ENCODE data around the genes DHTKD1, CAMK1D and FRMD4A.

DNA sequence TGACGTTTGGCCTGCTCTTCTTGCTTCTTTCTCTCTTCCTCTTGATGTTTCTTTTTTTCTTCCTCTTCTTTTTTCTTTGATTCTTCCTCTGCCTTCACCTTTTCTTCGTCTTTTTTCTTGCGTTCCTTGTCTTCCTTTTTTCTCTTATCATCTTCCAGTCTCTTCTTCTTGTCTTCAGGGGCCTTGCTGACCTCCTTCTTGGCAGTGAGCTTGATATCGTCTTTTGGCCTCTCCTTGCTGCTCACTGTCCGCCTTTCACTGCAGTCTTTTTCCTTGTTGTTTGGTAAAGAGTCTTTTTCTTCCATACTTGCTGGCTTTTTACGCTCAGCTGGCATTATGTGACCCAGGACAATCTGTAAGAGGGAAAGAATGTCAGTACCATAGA, 7.5 kb downstream of the UPF2 start:
- RAMPAGE, long total RNA, result no peak
- RRBS, 2 experiments, result no CpG with 5 or more reads among the region's 6 CpGs
CAGE:
- cytosol, long polyA minus RNA, result start-site peak on the minus strand centred at position 224 of the sequence, 9 bp wide, 36 reads
- cytosol, long polyA plus RNA, result start-site peak on the minus strand centred at position 173 of the sequence, 164 bp wide, 118 and 117 reads in 2 replicates
- long polyA plus RNA, result start-site peak on the minus strand centred at position 216 of the sequence, 259 bp wide, 230 and 343 reads in 2 replicates
- nucleolus, long total RNA, result start-site peak on the minus strand centred at position 223 of the sequence, 267 bp wide, 166 reads
- nucleus, long polyA plus RNA, result no peak
- nucleus, long total RNA, result no peak

- RAMPAGE, long total RNA, result no peak
- RRBS, 2 experiments, result 1 to 2% methylated on average over 27 to 30 of the region's 58 CpGs
CAGE:
- cytosol, long polyA minus RNA, result start-site peak on the plus strand at chr10:12068965-12068976, 19 reads
- cytosol, long polyA plus RNA, result start-site peak on the plus strand at chr10:12068950-12069014, 478 and 393 reads in 2 replicates
- long polyA plus RNA, result start-site peak on the plus strand at chr10:12068957-12069030, 194 and 98 reads in 2 replicates
- nucleolus, long total RNA, result start-site peak on the plus strand at chr10:12068967-12069027, 136 reads
- nucleus, long polyA plus RNA, result start-site peak on the plus strand at chr10:12068993-12069013, 76 and 76 reads in 2 replicates
- nucleus, long total RNA, result no peak
Observed at GRCh38 chr10:12068344-12069140, at the start of gene DHTKD1. Gene DHTKD1 (plus strand): TSS chr10:12068954.

- RAMPAGE, long total RNA, result no peak
- RRBS, 2 experiments, result no CpG with 5 or more reads among the region's 9 CpGs
CAGE:
- cytosol, long polyA minus RNA, result no peak
- cytosol, long polyA plus RNA, result no peak
- long polyA plus RNA, result no peak
- nucleolus, long total RNA, result no peak
- nucleus, long polyA plus RNA, result no peak
- nucleus, long total RNA, result no peak
Observed at GRCh38 chr10:12149894-12150490, 20.5 kb downstream of the SEC61A2 start.

GRCh38 chr10:12181138-12181952, 14.3 kb downstream of the NUDT5 start:
- RAMPAGE, long total RNA, result no peak
- RRBS, 2 experiments, result 10 to 98% methylated on average over 6 of the region's 17 CpGs
CAGE:
- cytosol, long polyA minus RNA, result no peak
- cytosol, long polyA plus RNA, result no peak
- long polyA plus RNA, result no peak
- nucleolus, long total RNA, result no peak
- nucleus, long polyA plus RNA, result no peak
- nucleus, long total RNA, result no peak

DNA sequence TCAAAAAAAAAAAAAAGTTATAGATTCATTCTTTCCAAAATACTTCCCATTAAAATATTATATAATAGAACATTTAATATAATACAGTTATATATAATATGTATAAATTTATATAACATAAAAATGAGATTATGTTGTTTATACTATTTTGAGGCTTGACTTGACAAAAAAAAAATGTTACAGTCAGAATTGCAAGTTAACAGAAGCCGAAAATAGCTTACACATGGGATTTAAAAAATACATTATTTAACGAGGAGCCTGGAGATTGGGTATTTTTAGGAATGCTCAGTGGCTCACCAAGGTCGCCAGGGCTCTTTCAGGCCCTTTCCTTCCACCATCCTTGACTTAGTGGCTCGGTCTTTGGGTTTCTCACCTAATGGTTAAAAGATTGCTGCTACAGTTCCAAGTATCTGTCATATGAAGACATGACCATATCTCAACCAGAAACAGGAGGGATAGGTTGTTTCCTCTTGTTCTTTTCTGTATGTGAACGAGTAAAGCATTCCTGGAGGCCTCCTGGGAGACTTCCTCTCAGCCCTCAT, 25.1 kb downstream of the CDC123 start:
- RAMPAGE, long total RNA, result no peak
- RRBS, 2 experiments, result no CpG with 5 or more reads among the region's 5 CpGs
CAGE:
- cytosol, long polyA minus RNA, result no peak
- cytosol, long polyA plus RNA, result no peak
- long polyA plus RNA, result no peak
- nucleolus, long total RNA, result no peak
- nucleus, long polyA plus RNA, result no peak
- nucleus, long total RNA, result no peak

DNA sequence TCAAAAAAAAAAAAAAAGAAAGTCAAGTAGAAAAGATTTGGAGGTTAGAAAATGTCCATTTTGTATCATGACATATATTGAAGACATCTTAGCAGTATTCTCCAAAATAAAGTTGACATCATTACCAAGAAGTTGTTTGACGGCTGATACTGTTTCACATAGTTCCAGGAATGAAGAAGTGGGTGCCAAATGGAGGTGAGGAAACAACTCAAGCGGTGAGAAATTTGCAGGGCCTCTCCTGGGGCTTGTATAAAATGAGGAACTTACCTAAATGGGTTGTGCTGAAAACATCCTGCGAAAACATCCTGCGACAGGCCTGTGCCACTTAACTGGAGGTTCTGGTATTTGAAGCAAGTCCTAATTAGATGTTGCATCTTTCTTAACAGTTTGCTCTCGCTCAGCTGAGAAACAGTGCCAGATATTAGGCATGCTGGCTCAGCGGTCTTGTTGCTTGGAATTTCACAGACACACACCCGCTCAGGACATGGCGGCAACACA, 47.8 kb downstream of the CDC123 start:
- RAMPAGE, long total RNA, result no peak
- RRBS, 2 experiments, result no CpG with 5 or more reads among the region's 8 CpGs
CAGE:
- cytosol, long polyA minus RNA, result no peak
- cytosol, long polyA plus RNA, result no peak
- long polyA plus RNA, result no peak
- nucleolus, long total RNA, result no peak
- nucleus, long polyA plus RNA, result no peak
- nucleus, long total RNA, result no peak

DNA sequence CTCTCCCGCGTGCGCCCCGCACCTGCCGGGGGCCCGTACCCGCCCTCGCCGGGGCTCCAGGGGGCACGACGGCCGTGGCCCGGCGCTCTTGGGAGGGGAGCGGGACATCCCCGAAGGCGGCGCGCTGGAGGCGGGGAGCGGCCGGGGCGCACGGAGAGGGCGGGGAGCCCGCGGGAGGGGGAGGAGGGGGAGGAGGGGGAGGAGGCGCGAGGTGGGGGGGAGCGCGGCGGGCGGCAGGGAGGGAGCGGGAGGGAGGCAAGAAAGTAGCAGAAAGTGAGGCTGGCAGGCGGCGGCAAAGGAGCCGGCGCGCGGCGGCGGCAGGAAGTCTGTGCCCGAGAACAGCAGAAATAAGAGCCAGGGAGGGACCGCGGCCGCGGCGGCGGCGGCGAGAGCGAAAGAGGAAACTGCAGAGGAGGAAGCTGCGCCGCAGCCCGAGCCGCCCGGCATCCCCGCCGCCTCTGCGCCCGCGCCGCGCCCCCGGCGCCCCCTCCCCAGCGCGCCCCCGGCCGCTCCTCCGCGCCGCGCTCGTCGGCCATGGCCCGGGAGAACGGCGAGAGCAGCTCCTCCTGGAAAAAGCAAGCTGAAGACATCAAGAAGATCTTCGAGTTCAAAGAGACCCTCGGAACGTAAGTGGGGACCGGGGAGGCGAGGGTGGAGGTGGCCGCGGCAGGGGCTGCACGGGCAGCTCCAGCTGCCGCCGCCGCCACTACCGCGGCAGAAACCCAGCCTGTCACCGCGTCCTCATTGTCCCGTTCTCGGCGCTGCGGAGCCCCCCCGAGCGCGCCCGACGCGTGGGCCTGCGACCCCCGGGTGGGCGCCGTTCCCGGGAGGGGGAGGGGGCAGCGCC, at the start of gene CAMK1D:
Gene CAMK1D (plus strand): TSS at position 263 of the 847 bp plus-strand sequence.
- RAMPAGE, long total RNA, result no peak
- RRBS, 2 experiments, result under 1 to 2% methylated on average over 33 to 38 of the region's 110 CpGs
CAGE:
- cytosol, long polyA minus RNA, result start-site peak on the plus strand centred at position 381 of the sequence, 110 bp wide, 88 reads
- cytosol, long polyA plus RNA, result no peak
- long polyA plus RNA, result no peak
- nucleolus, long total RNA, result no peak
- nucleus, long polyA plus RNA, result no peak
- nucleus, long total RNA, result no peak

GRCh38 chr10:12405784-12406176, 56.4 kb downstream of the CAMK1D start:
- RAMPAGE, long total RNA, result no peak
- RRBS, 2 experiments, result no CpG with 5 or more reads among the region's 9 CpGs
CAGE:
- cytosol, long polyA minus RNA, result no peak
- cytosol, long polyA plus RNA, result no peak
- long polyA plus RNA, result no peak
- nucleolus, long total RNA, result no peak
- nucleus, long polyA plus RNA, result no peak
- nucleus, long total RNA, result no peak

- RAMPAGE, long total RNA, result no peak
- RRBS, 2 experiments, result no CpG with 5 or more reads among the region's 5 CpGs
CAGE:
- cytosol, long polyA minus RNA, result no peak
- cytosol, long polyA plus RNA, result no peak
- long polyA plus RNA, result no peak
- nucleolus, long total RNA, result no peak
- nucleus, long polyA plus RNA, result no peak
- nucleus, long total RNA, result no peak
Observed at GRCh38 chr10:12499052-12499891, 149.9 kb downstream of the CAMK1D start.

DNA sequence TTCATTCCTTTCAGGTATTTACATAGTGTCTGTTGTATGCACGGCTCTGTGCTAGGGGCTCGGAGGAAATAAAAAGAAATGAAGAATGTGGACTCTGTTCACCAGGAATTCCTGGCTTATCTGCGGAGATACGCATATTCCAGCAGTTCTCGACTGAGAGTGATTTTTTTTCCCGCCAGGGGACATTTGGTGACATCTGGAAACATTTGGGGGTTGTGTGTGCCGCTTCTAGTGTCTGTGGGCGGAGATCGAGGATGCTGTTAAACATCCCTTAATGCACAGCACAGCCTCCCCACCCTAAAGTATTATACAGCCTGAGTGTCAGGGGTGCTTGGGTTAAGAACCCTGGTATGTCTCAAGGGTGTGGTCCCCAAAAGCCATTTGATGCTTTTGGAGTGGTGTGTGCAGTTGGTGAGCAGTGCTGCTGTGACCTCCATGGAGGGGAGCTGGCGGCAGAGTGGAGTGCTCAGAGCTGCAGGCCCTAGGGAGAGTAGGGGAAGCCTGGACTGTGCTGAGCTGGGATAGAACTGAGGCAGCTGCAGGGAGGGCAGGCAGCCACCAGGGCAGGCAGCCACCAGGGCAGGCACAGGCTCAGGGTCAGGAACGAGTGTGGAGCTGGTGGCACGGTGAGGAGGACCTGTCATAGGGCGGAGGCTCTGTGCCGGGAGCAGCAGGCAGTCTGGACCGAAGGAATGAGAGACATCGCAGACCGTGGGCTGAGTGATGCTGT, 152.3 kb downstream of the CAMK1D start:
- RAMPAGE, long total RNA, result no peak
- RRBS, 2 experiments, result no CpG with 5 or more reads among the region's 17 CpGs
CAGE:
- cytosol, long polyA minus RNA, result no peak
- cytosol, long polyA plus RNA, result no peak
- long polyA plus RNA, result no peak
- nucleolus, long total RNA, result no peak
- nucleus, long polyA plus RNA, result no peak
- nucleus, long total RNA, result no peak

DNA sequence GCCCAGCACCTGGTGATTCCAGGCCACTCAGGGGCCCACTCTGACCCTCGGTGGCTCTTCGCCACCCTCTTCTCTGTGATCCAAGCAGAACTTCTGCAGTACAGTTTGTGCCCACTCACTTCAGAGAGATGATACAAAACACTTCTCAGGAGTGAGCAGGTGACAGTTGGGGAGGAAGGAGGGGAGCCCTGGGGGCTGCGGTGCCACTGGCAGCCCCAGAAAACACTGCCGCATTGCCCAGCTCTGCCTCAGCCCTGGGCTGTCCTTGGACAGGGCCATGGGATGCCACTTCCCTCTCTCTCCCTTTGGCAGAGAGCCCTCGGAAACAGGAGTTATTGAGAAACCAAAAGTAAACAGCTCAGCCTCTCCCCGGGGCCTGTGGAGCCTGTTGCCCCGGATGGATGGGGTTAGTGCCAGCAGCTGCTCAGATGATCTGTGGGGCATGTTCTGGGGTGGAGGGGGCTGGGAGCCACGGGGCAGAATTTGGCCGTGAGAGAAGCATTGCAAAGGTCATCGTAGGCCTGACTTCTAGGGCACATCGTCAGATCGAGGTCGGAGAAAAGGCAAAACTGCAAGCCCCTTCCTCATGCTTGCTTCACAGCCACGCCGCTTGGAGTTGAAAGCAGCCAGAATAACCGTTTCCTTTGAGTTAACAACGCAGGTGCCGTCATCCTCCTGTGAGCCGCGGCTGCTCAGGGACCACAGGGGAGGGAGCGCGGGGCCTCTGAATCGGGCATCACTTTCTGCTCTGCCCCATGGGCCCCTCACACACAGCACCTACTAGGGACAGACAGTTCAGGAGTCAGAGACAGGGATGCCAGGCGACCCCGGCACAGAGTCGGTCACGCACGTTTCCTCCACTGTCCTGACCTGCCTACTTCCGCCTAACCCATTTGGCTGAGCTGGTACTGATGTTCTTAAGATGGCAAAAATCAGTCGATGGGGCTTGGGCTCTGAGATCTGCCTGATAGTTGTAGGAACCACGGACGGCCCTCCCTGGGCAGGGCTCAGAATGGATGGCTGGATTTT, 256.5 kb downstream of the CAMK1D start:
- RAMPAGE, long total RNA, result no peak
- RRBS, 2 experiments, result no CpG with 5 or more reads among the region's 32 CpGs
CAGE:
- cytosol, long polyA minus RNA, result no peak
- cytosol, long polyA plus RNA, result no peak
- long polyA plus RNA, result no peak
- nucleolus, long total RNA, result no peak
- nucleus, long polyA plus RNA, result no peak
- nucleus, long total RNA, result no peak

GRCh38 chr10:12666379-12667022, 317.2 kb downstream of the CAMK1D start:
- RAMPAGE, long total RNA, result no peak
- RRBS, 2 experiments, result no CpG with 5 or more reads among the region's 4 CpGs
CAGE:
- cytosol, long polyA minus RNA, result start-site peak on the plus strand at chr10:12666741-12666782, 77 reads
- cytosol, long polyA plus RNA, result no peak
- long polyA plus RNA, result no peak
- nucleolus, long total RNA, result no peak
- nucleus, long polyA plus RNA, result no peak
- nucleus, long total RNA, result no peak

GRCh38 chr10:13109988-13110552, 10.1 kb downstream of the OPTN start:
- RAMPAGE, long total RNA, result no peak
- RRBS, 2 experiments, result no CpG with 5 or more reads among the region's 8 CpGs
CAGE:
- cytosol, long polyA minus RNA, result no peak
- cytosol, long polyA plus RNA, result no peak
- long polyA plus RNA, result no peak
- nucleolus, long total RNA, result no peak
- nucleus, long polyA plus RNA, result no peak
- nucleus, long total RNA, result no peak

DNA sequence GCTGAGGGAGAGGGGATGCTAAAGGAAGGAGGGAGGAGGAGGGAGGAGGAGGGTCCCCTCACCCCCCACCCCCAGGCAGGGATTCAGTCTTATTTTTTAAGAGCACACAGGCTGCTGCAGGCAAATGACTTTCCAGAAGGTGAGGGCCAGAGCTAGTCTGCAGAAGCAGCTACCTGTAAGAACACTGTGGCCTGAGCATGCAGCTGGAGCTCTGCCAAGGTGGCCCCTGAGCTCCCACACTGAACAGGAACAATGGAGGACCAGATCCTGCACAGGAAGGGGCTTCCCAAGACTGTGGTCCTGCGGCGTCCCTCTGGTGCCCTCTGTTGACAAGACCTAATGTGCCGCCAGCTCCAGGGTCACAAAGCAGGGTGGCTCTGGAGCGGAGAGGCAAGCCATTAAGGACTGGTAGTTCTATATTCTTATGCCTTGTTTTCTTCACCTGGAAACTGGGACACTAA, 7.8 kb upstream of the BEND7 start:
- RAMPAGE, long total RNA, result no peak
- RRBS, 2 experiments, result no CpG with 5 or more reads among the region's 4 CpGs
CAGE:
- cytosol, long polyA minus RNA, result no peak
- cytosol, long polyA plus RNA, result no peak
- long polyA plus RNA, result no peak
- nucleolus, long total RNA, result no peak
- nucleus, long polyA plus RNA, result no peak
- nucleus, long total RNA, result no peak

DNA sequence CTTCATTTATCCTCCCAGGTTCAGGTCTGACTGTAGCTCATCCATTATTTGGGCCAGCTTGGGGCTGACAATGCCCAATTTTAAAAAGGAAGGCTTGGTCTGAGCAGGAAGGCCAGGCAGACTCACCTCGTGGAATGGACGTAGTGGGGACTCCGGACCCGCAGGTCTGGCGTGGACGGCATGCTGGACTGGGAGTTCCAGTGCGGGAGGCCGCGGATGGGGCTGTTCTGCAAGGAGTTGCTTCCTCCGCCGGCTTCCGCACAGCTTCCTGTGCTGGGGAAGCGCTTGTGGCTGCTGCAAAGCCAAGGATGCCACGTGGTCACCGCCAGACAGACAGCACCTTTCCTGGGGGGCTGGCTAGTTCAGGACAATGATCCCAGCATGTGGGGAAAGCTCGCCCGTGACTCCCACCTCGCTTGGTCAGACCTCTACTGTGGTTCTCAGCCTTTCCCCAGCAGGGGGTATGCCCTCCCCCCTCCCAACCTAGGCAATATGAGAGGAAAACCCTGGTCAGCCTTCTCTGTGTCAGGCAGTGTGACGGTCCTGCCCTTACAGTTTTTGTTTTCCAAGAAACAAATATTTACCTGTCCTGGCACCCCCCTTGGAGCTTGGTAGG, 72.5 kb downstream of the PRPF18 start:
- RAMPAGE, long total RNA, result no peak
- RRBS, 2 experiments, result 97% methylated on average over 6 of the region's 19 CpGs; no CpG with 5 or more reads in 1 of the 2 experiments
CAGE:
- cytosol, long polyA minus RNA, result no peak
- cytosol, long polyA plus RNA, result no peak
- long polyA plus RNA, result no peak
- nucleolus, long total RNA, result no peak
- nucleus, long polyA plus RNA, result no peak
- nucleus, long total RNA, result no peak

GRCh38 chr10:13885661-13886224, 299.0 kb downstream of the PRPF18 start:
- RAMPAGE, long total RNA, result no peak
- RRBS, 2 experiments, result no CpG with 5 or more reads among the region's 11 CpGs
CAGE:
- cytosol, long polyA minus RNA, result no peak
- cytosol, long polyA plus RNA, result no peak
- long polyA plus RNA, result no peak
- nucleolus, long total RNA, result no peak
- nucleus, long polyA plus RNA, result no peak
- nucleus, long total RNA, result no peak

GRCh38 chr10:13987427-13987912, 343.3 kb downstream of the FRMD4A start:
- RAMPAGE, long total RNA, result no peak
- RRBS, 2 experiments, result no CpG with 5 or more reads among the region's 9 CpGs
CAGE:
- cytosol, long polyA minus RNA, result no peak
- cytosol, long polyA plus RNA, result no peak
- long polyA plus RNA, result no peak
- nucleolus, long total RNA, result no peak
- nucleus, long polyA plus RNA, result no peak
- nucleus, long total RNA, result no peak

GRCh38 chr10:14174086-14174554, 156.6 kb downstream of the FRMD4A start:
- RAMPAGE, long total RNA, result no peak
- RRBS, 2 experiments, result no CpG with 5 or more reads among the region's 19 CpGs
CAGE:
- cytosol, long polyA minus RNA, result no peak
- cytosol, long polyA plus RNA, result no peak
- long polyA plus RNA, result no peak
- nucleolus, long total RNA, result no peak
- nucleus, long polyA plus RNA, result no peak
- nucleus, long total RNA, result no peak

DNA sequence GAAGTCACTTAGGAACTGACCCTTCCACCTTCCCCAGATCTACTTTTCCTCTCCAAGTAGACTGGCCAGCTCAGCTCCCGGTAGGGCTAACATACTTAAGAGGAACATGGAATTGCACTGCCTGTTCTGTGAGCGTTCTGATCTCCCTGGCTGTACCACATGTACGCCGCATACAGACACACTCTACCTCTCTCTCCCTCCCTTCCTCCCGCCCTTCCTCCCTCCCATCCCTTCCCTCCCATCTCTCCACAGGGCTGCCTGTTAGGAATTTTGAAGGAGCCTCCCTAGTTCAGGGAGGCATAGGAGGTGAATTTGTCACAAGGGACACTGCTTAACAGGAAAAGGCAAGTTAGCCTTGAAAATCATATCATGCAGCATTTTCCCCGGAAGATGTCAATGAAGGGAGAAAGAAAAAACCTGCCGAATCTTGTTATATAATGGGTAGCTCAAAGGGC, at the start of gene FRMD4A:
Gene FRMD4A (minus strand): TSS at position 178 of the 455 bp plus-strand sequence.
- RAMPAGE, long total RNA, result no peak
- RRBS, 2 experiments, result no CpG with 5 or more reads among the region's 7 CpGs
CAGE:
- cytosol, long polyA minus RNA, result no peak
- cytosol, long polyA plus RNA, result no peak
- long polyA plus RNA, result no peak
- nucleolus, long total RNA, result no peak
- nucleus, long polyA plus RNA, result no peak
- nucleus, long total RNA, result no peak

GRCh38 chr10:14535699-14536166, 205.0 kb upstream of the FRMD4A start:
- RAMPAGE, long total RNA, result no peak
- RRBS, 2 experiments, result no CpG with 5 or more reads among the region's 4 CpGs
CAGE:
- cytosol, long polyA minus RNA, result no peak
- cytosol, long polyA plus RNA, result no peak
- long polyA plus RNA, result no peak
- nucleolus, long total RNA, result no peak
- nucleus, long polyA plus RNA, result no peak
- nucleus, long total RNA, result no peak

Data from GM12878 (cell line).